T-cell (primary cell): ENCODE results near the genes METAP1, C4orf54 and DDIT4L.

GRCh38 chr4:94453481-94454162 lies 1.9 kb downstream of the PDLIM5 start:
- PRO-cap, 7 experiments, result no peak in any of the 7 experiments

GRCh38 chr4:94471698-94472367 lies 20.1 kb downstream of the PDLIM5 start:
- PRO-cap, 7 experiments, result no peak in any of the 7 experiments

- PRO-cap, 7 experiments, result no peak in any of the 7 experiments
These were observed 53.8 kb downstream of the PDLIM5 start for GRCh38 chr4:94505545-94505979.

DNA sequence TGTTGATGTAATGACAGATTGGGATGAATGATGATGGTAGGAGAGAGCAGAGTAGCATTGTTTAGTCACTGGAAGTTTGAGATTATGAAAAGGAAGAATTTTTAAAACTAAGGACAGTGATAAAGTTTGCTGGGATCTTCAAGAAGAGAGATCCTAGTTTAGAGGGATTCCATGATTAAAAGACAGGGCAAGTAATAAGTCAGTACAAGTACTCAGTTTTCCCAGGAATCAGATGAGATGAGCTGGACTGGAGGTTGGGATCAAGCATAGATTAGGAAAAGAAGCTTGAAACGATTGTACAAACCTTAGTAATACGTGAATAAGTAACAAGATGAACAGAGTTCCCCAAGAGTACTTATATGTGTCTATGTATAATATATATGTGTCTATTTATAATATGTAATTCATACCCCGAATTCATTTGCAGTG lies 87.2 kb downstream of the PDLIM5 start:
- PRO-cap, 7 experiments, result no peak in any of the 7 experiments

GRCh38 chr4:94599438-94600559 lies 148.1 kb downstream of the PDLIM5 start:
- PRO-cap, 7 experiments, result no peak in any of the 7 experiments

GRCh38 chr4:95255784-95256130 lies 293.0 kb downstream of the UNC5C start:
- PRO-cap, 7 experiments, result no peak in any of the 7 experiments

GRCh38 chr4:95549801-95550335 lies 1.1 kb upstream of the UNC5C start:
- PRO-cap, 7 experiments, result no peak in any of the 7 experiments

DNA sequence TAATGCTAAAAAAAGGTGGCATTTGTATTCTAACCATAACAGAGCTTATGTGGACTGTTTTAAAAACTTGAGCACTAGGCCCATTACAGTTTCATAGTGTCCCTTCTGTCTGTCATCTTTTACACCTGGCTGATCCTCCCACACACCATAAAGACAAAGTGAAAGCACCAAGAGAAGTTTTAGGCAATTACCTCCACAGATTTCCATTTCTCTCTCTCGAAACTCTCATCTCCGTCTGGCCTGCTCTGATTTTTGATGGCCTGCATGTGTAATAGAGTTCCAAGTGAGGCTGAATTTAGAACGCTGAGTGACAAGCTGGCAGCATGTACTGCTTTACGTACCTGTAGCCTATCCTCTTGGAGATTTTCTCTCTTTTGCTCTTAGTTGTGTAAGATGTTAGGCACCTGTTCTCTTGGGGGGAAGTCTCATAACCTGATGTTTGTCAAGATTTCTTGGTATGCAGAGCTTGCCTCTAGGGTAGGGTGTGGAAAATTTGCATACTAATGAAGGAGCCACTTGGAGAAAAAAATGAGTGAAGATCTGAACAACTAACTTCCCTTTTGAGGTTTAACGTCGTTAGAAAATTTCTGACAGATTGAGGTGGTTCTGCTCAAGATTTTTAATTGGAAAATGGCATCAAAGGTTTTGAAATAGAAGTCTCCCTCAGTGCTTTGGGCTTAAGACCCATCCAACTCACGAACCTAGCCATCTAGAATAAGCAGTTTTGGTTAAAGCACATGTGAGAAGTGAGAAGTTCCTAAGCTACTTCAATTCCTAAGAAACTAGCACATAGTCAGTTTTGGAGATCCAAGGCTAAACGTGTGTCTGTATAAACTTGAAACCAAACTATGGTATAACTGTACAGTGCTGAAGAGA lies 57.6 kb upstream of the RAP1GDS1 start:
- PRO-cap, 7 experiments, result no peak in any of the 7 experiments

DNA sequence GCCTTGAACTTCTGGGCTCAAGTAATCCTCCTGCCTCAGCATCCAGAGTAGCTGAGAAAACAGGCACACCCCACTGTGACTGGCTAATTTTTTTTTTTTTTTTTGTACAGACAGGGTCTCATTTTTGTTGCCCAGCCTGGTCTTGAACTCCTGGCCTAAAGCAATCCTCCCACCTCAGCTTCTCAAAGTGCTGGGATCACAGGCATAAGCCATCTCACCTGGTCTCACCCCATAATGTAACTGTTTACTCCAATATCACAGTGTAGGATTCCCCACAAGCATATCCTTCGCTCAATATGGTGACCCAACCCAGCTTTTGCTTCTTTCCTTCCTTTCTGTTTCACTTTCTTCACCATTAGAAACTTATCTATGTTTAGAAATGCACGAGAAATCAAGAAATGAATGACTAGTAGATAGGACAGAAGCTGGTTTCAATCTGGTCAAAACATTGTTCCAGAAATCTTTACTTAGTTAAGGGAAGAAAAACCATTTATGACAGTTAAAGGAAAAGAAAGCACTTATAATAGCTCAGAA lies 18.9 kb downstream of the TSPAN5 start:
- PRO-cap, 7 experiments, result peak in 1 of 7 experiments; most common minus-strand start position 242 of the sequence (in 1)

- PRO-cap, 7 experiments, result no peak in any of the 7 experiments
These were observed 4.0 kb downstream of the TSPAN5 start for GRCh38 chr4:98654338-98654984.

GRCh38 chr4:98811149-98811625 lies 117.7 kb downstream of the EIF4E start:
- PRO-cap, 7 experiments, result no peak in any of the 7 experiments

DNA sequence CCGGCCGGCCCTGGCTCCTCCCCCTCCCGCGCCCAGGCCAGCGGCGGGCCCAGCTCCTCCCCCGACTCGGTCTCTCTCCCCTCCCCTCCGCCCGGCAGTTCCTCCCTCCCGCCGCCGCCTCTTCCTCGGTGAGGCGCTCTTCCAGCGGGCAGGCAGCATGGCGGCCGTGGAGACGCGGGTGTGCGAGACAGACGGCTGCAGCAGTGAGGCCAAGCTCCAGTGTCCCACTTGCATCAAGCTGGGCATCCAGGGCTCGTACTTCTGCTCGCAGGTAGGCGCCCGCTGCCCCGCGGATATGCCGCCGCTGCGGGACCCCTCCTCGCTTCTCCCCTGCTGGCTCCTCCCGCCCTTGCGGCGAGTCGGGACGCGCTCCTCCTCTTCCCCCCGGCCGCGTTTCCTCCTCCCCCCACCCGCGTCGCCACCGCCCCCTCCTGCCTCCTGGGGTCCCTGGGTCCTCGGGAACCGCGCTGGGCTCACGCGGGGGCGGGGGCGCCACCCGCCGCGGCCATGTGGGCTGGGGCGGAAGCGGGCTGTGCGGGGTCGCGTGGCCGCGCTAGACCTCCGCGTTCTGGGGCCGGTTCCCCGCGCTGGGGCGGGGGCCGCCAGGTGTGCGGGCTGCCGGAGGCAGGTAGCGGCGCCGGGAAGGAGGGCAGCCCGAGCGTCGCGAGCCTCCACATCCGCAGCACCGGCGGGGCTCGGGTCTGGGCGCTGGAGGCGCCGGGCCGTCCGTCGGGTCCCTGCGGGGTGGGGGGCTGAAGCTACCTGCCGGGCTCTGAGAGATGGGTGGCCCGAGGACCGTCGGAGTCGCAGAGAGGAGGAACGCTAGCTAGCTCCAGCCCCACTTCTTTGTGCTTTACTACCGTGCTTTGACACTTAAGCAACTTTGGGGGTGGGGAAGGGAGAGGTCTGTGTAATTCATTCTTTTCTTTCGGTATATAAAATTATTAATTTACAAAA lies at the start of gene METAP1:
Gene METAP1, plus strand, starts transcription at position 125 of the 957 bp plus-strand sequence.
- PRO-cap, 7 experiments, result peak in 7 of 7 experiments; most common plus-strand start position 151 of the sequence (in 4); most common minus-strand start position 297 of the sequence (in 2)

- PRO-cap, 7 experiments, result no peak in any of the 7 experiments
These were observed 5.1 kb downstream of the ADH1B start for GRCh38 chr4:99315805-99316727.

GRCh38 chr4:99642568-99643074 lies 15.0 kb downstream of the C4orf54 start:
- PRO-cap, 7 experiments, result no peak in any of the 7 experiments

GRCh38 chr4:99657680-99657962 lies at the start of gene C4orf54:
TSS of gene C4orf54 (minus strand) at chr4:99657828.
- PRO-cap, 7 experiments, result no peak in any of the 7 experiments

- PRO-cap, 7 experiments, result no peak in any of the 7 experiments
These were observed 5.3 kb downstream of the DAPP1 start for GRCh38 chr4:99821826-99822421.

DNA sequence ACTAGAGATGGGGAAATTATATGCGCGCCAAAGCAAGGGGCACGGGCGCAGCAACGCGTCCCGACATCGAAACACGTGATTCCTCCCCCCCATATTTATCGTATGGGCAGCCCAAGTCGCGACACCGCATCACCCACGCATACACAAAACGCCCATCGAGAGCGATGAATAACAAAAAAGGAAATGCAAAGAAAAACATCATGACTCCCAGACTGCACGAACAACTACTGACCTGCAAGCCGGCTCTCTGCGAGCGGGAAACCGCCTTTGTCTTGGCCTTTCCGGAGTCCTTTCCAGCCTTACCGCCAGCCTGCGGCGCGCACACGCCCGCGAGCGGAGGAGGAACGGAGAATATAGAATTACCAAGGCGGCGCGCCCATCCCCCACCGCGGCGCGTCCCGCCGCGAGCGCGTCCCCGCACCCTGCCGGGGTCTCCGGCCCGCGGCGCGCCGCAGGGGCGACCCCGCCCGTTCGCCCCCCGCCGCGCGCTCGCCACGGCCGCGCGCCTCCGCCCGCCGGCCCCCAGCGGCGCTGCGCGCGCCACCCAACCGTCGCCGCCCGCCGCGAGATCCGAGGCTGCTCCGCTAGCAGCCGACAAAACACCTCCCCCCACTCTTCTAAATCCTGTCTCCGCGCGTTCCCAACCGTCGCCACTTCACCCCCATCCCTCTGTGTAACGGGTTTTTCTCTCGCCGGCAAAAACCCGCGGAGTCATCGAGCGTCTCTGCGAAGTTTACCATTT lies 473 bp downstream of the H2AZ1 start:
- PRO-cap, 7 experiments, result peak in 5 of 7 experiments; most common plus-strand start position 547 of the sequence (in 3); most common minus-strand start position 619 of the sequence (in 2)

DNA sequence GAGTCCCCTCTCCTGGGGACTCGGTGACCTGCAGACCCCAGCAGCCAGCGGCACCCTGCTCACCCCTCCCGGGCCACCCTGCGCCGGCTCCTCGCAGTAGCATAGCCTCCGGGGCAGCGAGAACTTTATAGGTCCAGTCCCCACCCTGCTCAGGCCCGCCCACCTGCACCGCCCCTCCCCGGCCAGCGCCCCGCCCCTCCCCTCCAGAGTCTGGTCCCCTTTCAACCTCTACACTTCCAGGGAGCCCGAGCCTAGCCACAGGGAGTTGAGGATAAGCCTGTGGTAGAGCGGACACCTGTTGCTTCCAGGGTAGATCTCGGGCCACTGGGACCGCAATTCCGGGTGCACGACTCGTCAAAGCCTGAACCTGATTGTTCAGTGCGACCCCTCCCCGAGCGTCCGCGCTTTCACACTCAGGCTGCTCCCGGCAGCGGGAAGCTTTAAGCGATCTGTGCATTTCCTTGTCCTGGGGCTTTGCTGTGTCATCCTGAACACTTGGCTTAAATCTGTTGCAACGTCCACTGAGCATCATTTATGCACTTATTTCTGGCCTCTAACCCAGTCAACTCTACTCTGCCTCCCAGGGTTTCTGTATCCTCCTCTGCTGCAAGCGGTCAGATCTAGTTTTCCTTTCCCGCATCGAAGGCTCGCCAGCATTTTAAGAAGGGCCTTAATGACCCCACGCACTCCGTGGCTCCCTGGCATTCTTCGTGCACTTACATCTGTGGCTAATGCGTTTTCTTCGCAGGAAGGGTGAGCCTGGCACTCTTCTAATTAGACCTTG lies at the start of gene DDIT4L:
Gene DDIT4L, minus strand, starts transcription at position 101 of the 784 bp plus-strand sequence.
- PRO-cap, 7 experiments, result peak in 1 of 7 experiments; most common minus-strand start position 70 of the sequence (in 1)

DNA sequence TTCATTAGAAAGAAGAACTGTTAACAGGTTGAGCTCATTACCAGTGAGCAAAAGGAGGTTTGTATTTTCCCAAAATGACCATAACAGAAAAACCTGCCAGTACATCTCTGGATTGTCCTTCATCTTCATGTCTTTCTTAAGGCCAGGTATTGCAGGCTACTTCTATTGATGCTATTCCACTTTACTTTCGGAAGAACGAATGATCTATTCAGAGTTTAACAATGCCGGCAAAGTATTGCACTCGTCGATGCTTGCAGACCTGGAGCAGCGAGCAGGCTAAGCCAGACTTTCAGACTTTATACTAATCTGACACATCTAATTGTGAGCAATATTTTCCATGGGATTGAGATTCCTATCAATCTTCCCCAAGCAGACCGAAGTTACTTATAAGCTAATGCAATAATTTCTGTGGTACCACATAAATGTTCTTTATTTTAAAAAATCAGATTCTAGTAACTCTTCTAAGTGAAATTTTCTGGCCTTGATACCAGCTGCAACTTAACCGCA lies 1.6 kb downstream of the EMCN start:
- PRO-cap, 7 experiments, result no peak in any of the 7 experiments

DNA sequence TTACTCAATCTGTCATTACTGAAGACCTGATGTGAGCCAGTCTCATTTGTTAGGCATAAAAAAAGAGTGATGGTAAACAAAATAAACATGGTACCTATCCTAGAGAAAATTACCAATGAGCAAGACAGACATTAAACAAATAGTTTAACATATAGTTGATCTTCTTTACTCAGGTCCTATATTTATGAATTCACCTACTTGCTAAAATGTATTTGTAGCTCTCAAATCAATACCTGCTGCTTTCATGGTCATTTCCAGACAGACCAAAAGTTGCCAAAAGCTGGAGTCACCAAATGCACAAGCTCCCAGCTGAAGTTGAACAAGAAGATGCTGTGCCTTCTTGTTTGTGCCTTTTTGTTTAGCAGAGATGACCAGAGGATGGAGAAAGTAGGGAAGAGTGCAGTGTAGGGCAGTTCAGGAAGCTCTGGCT lies 161.5 kb upstream of the EMCN start:
- PRO-cap, 7 experiments, result no peak in any of the 7 experiments